Mesenteric fat pad (tissue), 1 donor: ENCODE measurements around a stretch of chr16.

DNA sequence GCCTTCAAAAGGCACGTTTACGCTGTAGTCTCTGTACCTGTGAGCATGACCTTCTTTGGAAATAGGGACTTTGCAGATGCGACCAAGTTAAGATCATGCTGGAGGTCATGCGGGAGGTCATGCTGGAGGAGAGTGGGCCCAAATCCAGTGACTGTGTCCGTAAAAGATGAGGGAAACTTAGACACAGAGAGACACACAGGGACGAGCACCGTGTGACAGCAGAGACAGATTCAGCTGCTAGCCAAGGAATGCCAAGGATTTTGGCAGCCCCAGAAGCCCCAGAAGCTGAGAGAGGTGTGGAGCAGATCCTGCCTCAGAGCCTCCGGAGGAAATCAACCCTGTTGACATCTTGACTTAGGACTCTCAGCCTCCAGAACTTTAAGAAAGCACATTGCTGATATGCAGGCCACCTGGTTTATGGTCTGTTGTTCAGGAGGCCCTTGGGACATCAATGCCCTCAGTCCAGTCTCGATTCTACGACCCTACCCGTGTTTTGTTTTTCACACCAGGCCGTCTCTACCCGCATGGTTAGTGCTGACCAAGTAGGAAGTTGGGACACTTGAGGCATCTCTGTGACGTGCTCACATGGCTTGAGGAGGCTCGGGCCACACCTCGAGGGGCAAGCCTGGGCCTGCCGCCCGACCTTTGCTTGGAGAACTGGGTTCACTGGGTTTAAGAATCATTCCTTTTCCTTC, 86.6 kb downstream of the CMIP start:
- PRO-cap: no peak

- PRO-cap: no peak
Observed at GRCh38 chr16:81584227-81584562, 139.6 kb downstream of the CMIP start.

DNA sequence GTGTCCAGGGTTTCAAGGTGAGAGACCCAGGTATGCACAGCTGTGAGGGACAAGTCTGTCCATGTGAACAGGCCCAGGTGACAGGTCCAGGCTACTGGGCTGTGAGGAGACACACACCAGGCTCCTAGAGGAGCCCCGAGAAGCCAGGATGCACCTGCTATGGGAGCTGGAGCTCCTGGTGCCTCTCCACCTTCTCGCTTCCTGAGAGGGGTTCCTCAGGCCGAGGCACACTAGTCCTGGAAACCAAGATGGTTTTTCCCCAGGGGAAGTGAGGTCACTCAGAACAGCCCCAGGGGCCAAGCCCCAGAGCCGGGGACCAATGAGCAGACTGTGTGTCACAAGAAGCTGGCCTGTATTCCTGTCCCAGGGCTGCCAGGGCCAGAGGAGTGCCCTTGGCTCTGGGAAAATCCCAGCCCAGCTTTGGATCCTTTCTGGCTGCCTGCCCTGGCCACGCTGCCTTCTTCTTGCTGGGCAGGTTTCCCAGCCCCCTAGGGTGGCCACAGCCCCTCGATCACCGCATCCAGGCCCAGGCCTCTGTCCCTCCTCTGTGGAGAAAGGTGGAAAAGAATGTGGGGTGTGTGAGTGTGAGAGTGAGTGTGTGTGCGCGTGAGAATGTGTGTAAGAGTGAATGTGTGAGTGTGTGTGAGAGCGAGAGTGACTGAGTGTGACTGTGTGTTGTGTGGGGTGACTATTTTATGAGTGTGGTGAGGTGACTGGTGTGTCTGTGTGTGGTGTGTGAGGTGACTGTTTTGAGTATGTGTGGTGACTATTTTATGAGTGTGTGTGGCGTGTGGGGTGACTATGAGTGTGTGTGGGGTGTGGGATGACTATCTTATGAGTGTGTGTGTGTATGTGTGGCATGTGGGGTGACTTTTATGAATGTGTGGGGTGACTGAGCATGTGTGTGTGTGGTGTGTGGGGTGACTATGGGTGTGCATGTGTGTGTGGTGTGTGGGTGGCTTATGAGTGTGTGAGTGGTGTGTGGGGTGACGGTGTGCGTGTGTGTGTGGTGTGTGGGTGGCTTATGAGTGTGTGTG, 153.2 kb upstream of the PLCG2 start:
- PRO-cap: no peak

GRCh38 chr16:81649671-81650070, 129.4 kb upstream of the PLCG2 start:
- PRO-cap: no peak

DNA sequence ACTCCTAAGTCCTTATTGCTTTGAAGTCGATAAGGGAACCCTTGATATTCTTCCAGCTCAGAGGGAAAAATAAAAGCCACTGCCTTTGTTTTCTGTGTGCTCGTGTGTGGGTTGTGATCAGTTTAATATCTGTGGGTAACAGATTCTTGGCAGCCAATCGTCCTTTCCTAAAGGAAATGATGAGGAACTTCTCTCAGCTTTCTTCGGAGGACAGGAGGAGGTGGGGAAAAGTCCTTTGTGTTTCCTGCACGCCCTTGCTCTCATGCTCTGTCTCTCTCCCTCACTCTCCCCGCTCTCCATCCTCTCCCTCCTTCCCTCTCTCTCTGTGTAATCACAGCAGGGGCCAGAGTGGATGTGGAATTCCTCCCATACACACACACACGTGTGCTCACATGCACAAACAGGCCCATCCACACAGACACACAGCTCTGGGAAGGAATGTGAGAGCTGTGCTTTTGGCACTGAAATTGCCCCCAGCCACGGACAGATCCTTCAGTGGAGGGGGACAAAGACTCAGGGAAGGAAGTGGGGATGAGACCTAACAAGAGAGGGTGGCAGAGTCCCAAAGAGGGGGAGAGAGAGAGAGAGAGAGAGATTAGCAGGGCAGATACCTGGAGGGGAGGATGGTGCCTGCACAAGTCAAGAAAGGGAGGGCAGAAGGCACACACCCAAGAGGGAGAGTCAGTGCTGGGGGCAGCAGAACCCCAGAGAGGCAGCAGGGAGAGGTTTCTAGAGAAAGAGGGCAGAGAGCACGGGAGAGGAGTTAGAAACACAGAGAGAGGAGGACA, 83.6 kb upstream of the PLCG2 start:
- PRO-cap: no peak

- PRO-cap: no peak
Observed at GRCh38 chr16:81774260-81774697, 4.8 kb upstream of the PLCG2 start.

GRCh38 chr16:81779412-81780399, 615 bp downstream of the PLCG2 start:
- PRO-cap: no peak

DNA sequence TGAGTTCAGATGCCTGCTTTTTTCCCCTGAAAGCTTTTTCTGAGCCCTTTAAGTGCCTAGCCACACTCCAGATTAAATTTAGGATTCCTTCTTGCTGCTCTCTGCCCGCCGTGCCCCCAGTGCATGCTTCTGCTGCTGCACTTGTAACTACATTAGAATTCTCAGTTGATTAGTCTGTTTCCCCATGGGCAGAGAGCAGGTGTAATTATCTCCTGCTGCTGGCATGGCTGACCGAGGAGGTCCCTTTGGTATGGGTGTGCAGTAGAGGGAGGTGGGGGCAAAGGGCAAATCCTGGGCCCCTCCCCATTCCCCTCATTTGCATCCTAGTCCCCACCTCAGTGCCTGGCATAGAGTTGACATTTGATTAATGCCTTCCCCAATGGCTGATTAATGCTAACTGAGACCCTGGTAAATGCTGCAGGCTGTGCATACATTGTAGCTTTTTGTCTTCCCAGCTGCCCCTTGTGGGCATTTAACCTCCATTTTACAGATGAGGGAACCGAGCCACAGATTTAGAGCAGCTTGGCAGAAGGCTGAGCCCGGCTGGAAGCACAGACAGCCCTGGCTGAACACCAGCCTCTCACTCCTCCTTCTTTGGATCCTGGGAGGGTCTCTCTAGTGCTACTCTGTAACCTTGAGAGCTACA, 5.0 kb downstream of the PLCG2 start:
- PRO-cap: no peak

DNA sequence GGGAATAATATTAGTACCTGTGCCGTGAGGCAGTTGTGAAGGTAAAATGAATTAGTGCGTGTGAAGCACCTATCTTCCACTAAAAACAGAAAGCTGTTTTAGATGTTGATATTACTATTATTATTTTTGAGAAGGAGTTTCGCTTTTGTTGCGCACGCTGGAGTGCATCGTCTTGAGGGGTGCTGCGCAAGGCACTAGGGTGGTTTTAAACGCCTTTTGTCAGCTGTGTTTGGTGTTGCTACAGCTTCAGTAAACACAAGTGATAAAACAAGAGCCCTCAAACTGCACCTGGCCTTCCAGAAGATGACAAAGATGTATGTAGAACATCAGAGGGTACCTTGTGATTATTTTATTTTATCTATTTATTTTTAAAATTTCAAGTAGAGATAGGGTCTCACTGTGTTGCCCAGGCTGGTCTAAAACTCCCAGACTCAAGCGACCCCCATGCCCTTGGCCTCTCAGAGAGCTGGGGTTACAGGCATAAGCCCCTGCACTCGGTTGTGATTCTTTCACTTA, 38.3 kb downstream of the PLCG2 start:
- PRO-cap: no peak

GRCh38 chr16:81841698-81842363, 62.7 kb downstream of the PLCG2 start:
- PRO-cap: no peak

- PRO-cap: no peak
Observed at GRCh38 chr16:81866929-81867520, 87.9 kb downstream of the PLCG2 start.

DNA sequence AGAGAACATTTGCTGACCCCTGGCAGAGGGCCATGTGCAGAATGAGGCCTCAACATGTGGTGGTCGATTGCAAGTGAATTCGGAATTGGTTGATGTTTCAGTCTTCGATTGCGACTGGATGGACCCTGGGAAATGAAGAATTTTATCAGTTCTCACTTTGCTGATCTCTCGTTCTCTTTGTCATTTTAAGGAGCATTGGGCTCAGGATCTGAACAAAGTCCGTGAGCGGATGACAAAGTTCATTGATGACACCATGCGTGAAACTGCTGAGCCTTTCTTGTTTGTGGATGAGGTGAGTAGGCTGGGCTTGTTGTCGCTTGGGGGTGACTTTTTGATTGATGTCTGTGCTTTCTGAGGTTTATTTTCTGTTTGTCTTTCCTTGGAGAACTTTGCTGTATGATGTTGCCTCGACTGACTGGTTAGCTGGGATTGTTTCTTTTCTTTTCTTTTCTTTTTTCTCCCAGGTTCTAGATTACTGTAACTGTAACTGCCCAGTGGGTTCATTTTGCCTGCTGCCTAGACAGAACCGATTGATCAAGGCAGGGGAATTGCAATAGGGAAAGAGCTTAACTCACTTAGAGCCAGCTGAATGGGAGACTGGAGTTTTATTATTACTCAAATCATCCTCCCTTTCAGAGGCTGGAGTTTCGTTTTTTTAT, 110.0 kb downstream of the PLCG2 start:
- PRO-cap: no peak

DNA sequence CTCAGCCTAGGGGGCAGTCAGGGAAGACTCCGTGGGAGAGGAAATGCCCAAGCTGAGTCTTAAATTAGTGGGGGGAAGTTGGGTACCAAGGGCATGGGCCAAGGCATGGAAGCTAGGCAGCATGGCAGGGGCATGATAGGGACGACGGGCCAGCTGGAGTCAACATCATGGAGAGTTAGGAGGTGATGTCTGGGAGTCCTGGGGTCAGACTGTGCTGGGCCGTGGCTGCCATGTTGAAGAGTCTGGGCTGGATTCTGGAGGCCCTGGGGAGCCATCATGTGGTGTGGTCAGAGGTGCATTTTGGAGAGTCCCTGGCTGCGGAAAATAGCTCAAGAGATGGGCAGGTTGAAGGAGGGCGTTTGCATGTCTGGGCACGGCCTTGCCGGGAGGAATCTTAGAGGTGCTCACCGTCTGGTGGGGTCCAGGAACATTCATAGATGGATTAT, 85.2 kb downstream of the SDR42E1 start:
- PRO-cap: no peak

DNA sequence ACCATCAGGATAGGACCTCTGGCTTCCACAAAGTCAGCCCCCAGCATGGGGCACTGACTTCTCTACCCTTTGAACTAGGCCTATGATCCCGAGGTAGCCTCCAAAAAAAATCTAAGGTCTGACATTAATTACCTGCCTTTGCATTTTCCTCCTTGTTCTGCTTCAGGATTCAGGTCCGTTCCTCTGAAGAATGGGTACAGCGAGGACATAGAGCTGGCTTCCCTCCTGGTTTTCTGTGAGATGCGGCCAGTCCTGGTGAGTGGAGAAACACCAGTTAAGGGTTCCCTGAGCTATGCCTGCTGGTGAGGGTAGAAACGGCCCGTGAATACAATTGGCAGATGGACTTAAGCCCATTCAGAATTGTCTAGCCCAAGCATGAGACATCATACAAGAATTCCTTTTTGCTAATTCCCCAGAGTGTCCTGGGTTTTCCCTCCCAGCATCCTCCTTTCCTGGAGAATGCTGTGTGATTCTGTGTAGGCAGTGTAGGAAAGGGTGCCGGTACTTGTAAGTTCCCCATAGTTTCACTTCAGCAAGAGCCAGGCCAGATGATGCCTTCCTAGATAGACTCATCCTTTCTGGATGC, 65.2 kb downstream of the SDR42E1 start:
- PRO-cap: no peak

DNA sequence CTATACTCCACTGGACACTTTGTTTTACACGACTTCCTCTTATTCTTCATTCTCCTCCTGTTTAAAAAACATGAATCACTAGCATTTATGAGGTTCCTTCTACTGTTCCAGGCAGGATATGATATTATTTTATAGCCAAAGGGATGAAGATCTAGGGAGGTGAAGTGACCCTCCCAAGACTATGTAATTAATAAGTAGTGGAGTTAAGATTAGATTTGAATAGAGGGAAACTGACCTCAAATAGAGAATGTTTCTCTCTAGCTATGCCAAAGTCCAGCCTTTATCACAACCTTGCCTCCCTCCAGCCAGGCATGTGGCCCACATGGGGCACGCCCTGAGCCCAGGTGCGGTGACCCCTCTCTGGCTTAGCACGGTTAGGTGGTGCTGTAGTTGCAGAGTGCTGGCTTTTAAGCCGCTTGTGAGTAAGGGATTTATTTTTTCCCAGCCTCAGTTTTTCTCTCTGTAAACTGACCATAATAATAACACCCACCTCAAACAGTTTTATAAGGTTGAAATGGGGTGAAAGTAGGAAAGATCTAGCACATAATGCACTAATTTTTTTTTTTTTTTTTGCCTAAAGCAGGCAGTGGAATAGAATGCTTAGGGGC, 1.1 kb upstream of the HSD17B2 start:
- PRO-cap: no peak

DNA sequence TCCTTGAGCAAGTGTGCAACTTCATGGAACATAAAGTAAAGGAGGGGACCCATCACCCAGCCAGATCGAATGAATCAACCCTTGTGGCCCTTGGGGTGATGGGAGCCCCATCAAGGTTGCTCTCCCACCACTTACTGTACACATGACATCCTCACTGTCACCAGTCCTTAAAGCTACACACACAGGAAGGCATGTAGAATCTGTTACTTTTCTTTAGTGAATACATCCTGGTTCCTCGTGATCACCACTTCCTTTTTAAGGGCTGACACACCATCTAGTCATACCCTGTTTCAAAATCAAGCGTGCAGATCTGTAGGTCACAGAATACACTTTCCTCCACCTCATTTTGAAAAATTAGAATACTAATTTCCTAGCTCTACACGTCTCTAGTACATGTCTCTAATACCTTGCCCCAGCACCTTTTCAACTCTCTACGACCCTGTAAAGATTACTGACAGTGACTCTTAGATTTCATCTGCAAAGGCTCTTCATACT, 22.7 kb upstream of the MPHOSPH6 start:
- PRO-cap: no peak

- PRO-cap: no peak
Observed at GRCh38 chr16:82197368-82198085, 27.5 kb upstream of the MPHOSPH6 start.

DNA sequence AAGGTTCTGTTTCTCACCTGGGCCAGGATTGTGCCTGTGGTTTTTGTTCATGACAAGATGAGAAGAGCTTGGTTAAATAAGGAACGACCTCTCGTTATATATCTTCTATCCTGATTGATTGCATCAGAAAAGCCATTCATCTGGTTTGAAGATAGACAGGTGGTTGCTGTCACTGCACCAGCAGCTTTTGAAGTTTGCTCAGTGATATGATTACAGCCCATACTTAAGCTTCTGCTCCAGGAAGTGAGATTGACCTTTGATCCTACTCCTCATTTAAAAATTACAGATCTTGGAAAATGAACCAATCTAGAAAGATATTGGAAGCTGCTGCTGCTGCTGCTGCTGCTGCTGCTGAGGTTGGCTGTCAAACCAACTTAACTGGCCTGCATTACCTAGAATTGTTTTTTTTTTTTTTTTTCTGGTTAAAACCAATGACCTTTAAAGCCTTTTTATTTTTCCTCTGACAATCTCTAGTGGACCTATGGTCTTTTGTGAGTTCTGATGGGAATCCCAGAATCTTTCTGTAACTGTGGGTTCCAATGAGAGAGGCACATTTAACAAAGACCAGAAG, 25.6 kb downstream of the CDH13 start:
- PRO-cap: no peak

DNA sequence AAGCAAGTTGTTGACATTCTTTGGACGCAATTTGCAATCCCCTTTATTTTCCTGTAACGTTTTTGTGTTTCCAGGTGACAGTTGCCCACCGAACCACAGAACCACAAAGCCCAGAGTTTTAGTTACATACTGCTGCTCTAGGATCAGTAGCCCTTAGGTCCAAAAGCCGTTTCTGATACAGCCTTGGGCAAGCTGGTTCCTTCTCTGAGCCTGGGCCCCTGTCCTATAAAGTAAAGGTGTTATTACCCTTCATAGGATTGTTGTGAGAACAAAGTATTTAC, 461.5 kb downstream of the CDH13 start:
- PRO-cap: no peak

- PRO-cap: no peak
Observed at GRCh38 chr16:83963190-83963931, 4.7 kb upstream of the NECAB2 start.